H4 (cell line): ENCODE data around the gene CCDC92.

DNA sequence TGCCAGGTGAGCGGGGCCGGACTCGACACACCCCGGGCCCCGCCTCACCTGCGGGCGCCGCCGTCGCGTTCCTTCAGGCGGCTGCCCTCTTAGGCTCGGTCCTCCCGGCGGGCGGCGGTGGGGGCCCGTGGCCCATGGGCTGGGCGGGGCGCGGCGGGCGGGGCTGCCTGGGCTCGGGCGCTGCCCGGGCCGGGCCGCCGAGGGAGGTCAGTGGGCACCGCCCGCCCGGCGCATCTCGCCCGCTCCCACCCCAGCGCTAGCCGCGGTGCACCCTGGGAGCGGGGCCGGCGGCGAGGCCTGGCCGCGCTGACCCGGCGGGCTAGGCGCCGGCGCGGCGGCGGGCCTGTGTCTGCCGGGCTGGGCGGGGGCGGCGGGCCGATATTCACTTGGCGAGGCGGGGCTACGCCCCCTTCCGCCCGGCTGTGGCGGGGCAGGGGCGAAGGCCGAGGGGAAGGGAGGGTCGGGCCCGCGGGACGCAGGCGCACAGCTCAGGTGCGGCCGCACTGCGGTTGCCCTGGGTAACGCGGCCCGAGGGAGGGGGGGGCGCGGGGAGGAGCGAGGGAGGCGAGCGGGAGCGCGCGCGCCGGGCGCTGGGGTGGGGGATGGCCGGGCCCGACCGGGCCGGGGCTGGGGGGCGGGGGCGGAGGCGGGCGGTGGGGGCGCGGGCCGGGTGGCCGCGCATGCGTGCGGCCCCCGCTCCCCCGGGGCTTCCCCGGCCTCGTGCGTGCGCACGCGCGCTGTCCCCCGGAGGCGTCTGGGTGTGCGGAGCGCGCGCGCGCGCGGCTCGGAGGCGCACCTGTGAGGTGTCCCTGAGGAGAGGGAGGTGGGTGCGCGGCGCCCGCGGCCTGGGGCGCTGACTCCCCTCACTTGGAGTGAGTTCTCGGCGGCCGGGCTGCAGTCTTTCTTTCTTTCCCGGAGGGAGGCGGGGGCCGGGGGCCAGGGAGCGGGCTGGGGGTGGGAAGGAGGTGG is at the start of gene CCDC92:
CCDC92 (minus strand) TSS at position 351 of the 969 bp plus-strand sequence.
- RAMPAGE, long total RNA = start-site peak on the plus strand centred at position 779 of the sequence, 59 bp wide, 128 reads

DNA sequence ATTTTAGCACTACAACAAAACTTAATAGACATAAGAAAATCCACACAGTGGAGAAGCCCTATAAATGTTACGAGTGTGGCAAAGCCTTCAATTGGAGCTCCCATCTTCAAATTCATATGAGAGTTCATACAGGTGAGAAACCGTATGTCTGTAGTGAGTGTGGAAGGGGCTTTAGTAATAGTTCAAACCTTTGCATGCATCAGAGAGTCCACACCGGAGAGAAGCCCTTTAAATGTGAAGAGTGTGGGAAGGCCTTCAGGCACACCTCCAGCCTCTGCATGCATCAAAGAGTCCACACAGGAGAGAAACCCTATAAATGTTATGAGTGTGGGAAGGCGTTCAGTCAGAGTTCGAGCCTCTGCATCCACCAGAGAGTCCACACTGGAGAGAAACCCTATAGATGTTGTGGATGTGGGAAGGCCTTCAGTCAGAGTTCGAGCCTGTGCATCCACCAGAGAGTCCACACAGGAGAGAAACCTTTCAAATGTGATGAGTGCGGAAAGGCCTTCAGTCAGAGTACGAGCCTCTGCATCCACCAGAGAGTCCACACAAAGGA is 39.4 kb downstream of the ZNF664 start:
- RAMPAGE, long total RNA = no peak

DNA sequence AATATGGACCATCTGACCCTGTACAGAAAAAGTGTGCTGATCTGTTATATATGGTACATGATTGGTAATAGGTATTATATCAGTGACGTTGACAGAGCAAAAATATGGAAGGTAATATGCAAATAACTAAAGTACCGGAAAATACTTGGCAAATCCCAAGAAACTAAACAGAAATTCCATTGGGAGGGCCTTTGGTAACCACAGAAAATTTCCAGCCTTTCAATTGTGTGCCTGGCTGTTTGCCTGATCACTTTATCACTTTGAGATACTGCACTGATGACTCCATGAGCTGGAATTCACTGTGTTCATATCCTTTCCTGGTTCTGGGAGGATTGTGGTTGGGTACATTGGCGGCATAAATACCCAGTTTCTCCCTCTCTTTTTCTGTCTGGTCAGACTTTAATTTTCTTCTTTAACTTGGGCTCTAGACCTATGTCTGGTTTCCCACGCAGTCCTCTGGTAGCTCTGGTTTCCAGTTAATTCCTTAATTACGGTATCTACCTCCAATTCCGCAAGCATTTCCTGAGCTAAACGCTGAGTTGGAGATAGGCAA is 61.5 kb upstream of the RFLNA start:
- RAMPAGE, long total RNA = no peak

DNA sequence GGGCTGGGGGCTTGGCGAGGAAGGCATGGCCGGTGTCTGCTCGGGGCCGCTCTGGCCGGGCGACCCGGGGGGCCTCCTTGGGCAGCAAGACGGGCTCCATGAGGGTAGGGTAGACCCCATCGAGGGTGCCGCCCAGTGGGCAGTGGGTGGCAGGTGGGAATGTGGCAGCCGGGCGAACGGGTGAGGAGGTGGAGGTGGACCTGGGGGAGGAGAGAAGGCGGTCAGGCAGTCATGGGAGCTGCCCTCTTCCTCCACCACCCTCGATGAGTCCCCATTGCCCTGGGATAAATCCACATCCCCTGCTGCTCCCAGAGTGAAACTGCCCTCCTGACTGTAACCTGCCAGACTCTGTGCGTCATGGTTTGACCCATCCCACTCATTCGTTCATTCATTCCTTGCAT is 42.1 kb downstream of the RFLNA start:
- RAMPAGE, long total RNA = no peak

- RAMPAGE, long total RNA = no peak
Measured at GRCh38 chr12:124340761-124341012, 45.8 kb downstream of the RFLNA start.

DNA sequence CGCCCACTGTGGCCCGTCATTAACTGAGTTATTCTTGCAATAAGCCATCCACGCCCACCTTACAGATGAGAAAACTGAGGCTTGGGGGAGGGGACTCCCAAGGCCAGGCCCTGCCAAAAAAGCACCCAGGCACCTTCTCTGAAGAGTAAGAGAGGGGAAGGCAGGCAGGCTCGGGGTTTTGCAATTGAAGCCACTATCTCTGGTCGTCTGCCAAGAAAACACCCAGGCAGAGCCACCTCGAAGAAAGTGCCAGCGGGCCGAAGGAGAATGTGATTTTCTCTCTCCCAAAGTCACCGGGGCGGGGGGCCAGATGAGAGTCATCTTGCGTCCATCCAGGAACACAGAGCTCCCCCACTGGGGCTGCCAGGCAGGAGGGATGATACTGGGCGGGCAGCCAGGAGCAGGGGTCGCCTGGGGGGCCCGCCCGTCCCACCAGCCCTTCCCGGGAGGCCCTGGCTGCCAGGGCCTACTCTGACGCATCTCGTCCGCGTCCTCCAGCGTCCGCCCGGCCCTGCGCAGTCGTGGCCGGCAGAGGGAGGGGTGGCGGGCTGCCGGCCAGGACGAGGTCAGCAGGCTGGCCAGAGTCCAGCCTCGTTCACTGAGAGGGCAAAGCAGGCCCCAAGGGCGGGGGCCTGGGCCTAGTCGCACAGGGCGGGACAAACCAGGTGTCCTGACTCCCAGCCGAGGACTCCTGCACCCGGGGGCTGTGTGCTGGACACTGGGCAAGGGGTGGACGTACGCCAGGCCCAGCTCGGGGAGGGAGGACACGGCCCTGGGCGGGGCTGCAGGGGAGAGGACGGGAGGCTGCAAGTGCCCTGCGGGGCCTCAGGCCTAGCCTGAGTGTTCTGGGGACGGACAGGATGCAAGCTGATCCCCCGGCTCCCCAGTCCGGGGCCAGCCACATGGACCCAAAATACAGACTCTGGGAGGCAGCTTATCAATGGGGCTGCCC is 74.4 kb downstream of the RFLNA start:
- RAMPAGE, long total RNA = no peak

DNA sequence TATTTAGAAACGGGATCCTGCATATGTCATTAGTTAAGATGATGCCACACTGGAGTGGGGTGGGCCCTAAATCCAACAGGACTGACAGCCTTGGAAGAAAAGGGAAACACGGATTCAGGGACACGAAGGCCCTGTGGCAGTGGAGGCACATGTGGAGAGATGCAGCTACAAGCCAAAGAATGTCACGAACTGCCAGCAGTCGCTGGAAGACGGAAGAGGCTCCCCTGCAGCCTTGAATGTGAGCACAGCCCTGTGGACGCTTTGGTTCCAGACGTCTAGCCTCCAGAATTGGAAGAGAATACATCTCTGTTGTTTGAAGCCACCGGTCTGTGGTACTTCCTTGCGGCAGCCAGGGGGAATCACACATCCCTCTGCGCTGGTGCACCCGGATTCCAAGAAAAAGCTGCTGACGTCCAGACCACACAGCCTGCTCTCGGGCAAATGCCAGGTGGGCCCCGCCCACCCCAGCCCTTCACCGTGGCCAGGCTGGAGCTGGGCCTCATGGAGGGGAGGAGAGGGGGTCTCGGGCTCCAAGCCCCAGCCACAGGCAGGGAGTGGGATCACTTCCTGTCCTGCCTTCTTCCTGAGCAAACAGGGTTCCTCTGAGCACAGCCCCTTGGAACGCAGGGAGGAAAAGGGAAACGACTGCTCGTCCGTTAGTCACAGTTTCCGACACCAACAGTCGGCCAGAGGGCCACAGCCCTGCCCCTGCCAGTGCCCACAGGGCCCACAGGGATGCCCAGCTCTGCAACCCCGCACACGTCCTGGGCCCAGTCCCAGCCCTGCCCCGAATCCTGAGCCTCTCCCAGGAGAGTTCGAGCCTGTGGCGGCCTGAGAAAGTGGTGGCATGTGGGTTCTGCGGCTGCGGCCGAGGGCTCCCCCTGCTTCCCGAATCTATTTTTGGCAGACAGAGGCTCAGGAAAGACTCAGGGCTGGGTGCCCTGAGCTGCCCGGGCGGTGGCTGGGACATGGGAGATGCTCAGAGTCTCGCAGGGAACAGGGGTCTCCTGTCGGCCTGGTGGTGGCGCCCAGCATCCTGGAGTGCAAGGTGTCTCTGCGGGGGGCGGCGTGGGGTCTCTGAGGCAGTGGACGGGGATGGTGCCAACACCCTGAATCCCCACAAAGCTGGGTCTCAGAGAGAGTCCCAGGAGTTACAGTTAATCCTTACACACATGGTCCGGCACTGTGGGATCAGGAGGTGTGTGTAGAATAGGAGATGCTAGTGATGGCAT is 85.2 kb downstream of the RFLNA start:
- RAMPAGE, long total RNA = no peak

GRCh38 chr12:124380957-124381619 is 86.2 kb downstream of the RFLNA start:
- RAMPAGE, long total RNA = no peak

GRCh38 chr12:124389187-124390297 is 94.6 kb downstream of the RFLNA start:
- RAMPAGE, long total RNA = no peak

DNA sequence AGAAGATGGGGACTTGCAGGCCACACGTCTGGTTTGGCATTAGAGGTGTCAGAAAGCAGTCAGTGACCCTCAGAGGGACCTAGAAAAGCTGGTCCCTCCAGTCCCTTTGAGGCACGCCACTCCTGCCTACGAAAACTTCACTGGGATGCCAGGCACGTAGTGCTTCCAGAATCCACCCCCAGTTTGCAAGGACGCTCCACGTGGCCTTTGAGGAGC is 127.0 kb downstream of the RFLNA start:
- RAMPAGE, long total RNA = no peak

- RAMPAGE, long total RNA = no peak
Measured at GRCh38 chr12:124437786-124438391, 129.5 kb downstream of the NCOR2 start.

DNA sequence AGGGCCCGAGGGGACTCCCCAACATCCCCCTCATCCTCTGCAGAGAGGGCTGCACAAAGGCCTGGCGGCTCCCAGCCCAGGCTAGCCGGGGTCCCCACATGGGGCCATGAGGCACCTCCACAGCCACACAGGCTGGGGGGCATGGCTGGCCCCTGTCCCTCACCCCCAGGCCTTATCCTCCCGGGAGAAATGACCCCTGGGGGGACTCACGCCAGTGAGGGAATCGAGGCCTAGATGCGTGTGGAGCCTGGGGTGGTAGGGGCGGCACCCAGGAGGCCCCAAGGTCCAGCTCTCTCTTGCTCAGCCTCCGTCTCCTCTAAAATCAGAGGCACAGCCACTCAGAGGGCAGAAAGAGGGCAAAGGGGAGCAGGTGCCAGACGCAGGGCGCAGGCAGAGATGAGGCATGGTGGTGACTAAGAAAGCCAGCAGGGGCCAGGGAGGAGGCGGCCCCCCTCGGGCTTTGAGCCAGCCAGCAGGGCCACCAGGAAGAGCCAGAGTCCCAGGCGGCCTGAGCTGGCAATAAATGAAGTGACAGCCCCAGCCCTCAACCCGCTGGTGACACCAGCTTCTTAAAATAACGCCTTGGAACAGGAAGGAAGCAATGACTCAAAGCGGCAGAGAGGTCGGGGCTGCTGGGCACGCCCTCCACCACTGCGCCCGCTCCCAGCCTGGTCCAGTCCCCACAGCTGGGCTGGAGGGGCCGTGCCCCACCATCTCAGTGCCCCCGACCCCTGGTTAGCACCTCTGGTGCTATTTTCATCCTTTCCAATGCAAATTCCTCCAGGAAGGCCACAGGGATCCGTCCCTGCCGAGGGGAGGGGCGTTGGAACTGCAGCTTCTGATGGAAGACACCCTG is 114.1 kb downstream of the NCOR2 start:
- RAMPAGE, long total RNA = no peak

GRCh38 chr12:124469404-124469954 is 97.9 kb downstream of the NCOR2 start:
- RAMPAGE, long total RNA = no peak

GRCh38 chr12:124472871-124473308 is 94.5 kb downstream of the NCOR2 start:
- RAMPAGE, long total RNA = no peak

GRCh38 chr12:124524145-124525391 is 42.8 kb downstream of the NCOR2 start:
- RAMPAGE, long total RNA = no peak

DNA sequence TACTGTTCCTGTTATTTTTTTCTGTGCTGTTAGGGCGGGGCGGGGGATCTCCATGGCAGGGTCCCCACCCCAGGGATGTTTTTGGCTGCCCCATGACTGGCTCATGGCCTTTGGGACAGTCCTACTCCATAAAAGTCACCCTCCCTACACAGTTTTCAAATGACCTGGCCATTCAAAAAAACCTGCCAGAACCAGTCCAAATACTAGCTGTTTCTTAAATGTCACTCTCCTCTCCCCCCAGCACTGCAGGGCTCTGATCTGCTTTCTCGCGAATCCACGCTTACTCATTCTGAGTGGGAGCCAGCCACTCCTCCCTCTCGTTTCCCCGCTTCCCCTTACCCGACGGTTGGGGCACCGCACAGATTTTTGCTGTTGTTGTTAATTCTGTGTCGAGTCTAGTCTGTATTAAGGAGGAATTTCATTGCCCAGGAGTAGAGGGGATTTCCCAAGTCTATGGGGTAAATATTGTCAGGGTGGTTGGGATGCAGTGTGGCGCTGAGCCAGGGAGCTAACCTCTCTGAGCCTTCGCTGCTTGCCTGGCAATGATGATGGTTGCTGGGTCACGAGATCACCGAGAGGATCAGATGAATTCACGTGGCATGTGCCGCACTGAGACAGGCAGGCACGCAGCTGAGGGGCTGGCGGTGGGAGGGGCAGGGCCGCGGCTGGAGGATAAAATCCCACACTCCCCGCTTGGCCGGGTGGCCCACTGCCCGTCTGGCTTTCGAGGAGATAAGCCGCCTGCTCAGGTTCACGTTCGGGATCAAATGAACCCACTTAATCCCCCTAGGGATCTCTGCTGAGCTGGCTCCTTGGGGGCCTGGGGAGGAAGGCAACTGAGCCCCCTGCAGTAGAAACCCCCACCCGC is 18.5 kb downstream of the NCOR2 start:
- RAMPAGE, long total RNA = no peak

- RAMPAGE, long total RNA = no peak
Measured at GRCh38 chr12:124566142-124566847, 1.1 kb downstream of the NCOR2 start.

GRCh38 chr12:124654893-124656042 is 87.9 kb upstream of the NCOR2 start:
- RAMPAGE, long total RNA = no peak

- RAMPAGE, long total RNA = no peak
Measured at GRCh38 chr12:124673744-124674597, 106.6 kb upstream of the NCOR2 start.

- RAMPAGE, long total RNA = no peak
Measured at GRCh38 chr12:124749882-124750536, 113.7 kb downstream of the SCARB1 start.